ENCODE results near the genes ZSCAN20 and SFPQ.

- PRO-cap, result no peak
Observed at GRCh38 chr1:32766297-32767065, 24.9 kb downstream of the KIAA1522 start.

GRCh38 chr1:32869852-32870265 lies 853 bp downstream of the FNDC5 start:
- PRO-cap, result no peak

- PRO-cap, result no peak
Observed at GRCh38 chr1:32871486-32872011, 837 bp upstream of the FNDC5 start.

GRCh38 chr1:32925796-32926142 lies 24.6 kb upstream of the TMEM54 start:
- PRO-cap, result no peak

GRCh38 chr1:32992227-32992982 lies 27.8 kb upstream of the RNF19B start:
- PRO-cap, result no peak

- PRO-cap, result no peak
Observed at GRCh38 chr1:33017438-33017975, 19.2 kb downstream of the AK2 start.

DNA sequence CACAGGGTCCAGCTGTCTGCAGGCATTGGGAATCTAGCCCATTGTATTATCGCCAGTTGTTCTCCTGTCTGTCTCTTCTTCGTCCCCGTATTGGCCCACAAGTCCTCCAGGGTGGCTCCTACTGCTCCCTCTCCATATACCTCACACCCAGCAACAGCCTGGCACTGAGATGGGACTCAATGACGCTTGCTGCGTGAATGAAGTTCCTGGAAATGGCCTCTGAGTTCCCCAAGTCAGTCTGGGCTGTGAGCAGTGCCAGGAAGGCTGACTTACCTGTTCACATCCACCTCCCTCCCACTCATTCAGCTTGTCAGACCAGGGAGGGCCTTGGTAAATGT lies 14.4 kb downstream of the TRIM62 start:
- PRO-cap, result no peak

GRCh38 chr1:33342139-33343033 lies 21.5 kb upstream of the A3GALT2 start:
- PRO-cap, result bidirectional peak, plus-strand start at chr1:33342568, minus-strand start at chr1:33342428

- PRO-cap, result no peak
Observed at GRCh38 chr1:33466201-33466400, 6.3 kb upstream of the ZSCAN20 start.

DNA sequence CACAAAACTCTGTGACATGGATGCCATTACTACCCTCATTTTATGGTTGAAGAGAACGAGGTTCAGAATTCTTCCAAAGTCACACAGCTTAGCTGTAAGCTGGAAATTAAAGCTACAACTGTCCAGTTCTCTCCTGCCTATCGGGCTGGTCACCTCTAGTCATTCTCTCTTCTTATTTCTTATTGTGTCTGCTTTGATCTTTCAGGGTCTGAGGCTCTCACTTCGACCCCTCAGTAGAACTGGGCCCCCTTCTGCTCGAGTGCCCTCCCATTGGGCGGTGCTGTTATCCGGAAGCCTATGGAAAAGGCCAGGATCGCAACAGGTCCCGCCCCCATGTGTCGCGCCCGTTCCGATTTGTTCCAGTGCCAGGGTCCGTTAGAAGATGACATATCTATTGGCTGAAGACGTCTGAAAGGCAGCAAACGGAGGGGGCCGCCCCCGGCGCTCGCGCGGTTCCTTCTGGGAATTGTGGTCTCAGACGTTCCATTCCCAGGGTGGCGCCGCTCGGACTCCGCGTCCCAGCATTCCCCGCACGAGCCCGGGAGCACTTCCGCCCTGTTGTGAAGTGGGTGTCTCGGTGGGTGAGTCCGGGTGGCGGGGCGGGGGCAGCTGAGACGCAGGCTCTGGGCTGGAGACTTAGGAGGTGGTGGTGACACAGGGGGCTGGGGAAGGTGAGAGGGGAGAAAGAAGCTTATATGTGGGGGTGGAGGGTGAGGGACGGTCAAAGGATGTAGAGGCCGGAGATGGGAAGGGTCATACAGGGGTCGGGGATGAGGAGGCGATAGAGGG lies at the start of gene ZSCAN20:
Gene ZSCAN20 (plus strand): TSS at position 535 of the 789 bp plus-strand sequence.
- PRO-cap, result bidirectional peak, plus-strand start at position 486 of the sequence, minus-strand start at position 241 of the sequence

- PRO-cap, result no peak
Observed at GRCh38 chr1:34621890-34622232, 133.0 kb upstream of the GJB5 start.

- PRO-cap, result bidirectional peak, plus-strand start at chr1:34851680, minus-strand start at chr1:34851656
Observed at GRCh38 chr1:34851445-34851809, 8.1 kb downstream of the SMIM12 start.

- PRO-cap, result no peak
Observed at GRCh38 chr1:35177734-35178627, 15.0 kb downstream of the SFPQ start.

- PRO-cap, result no peak
Observed at GRCh38 chr1:35180248-35180673, 12.7 kb downstream of the SFPQ start.

DNA sequence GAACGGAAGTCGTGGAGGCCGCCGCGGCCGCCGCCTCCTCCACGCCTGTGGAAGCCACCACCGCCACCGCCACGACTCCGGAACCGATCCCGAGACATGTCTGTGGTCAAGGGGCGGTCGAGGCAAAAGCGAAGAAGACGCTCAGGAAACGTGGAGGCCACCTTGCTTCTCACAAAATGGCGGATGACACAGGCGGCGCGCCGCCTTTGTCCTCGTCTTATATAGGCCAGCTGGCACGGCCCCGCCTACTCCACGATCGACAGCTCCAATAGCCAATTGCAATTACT lies at the start of gene SFPQ:
Gene SFPQ (minus strand): TSS at position 194 of the 287 bp plus-strand sequence.
- PRO-cap, result bidirectional peak, plus-strand start outside the sequence, minus-strand start at position 194 of the sequence

GRCh38 chr1:35357318-35357896 lies 88.9 kb downstream of the ZMYM4 start:
- PRO-cap, result no peak

GRCh38 chr1:35398808-35399247 lies 130.3 kb downstream of the ZMYM4 start:
- PRO-cap, result no peak

DNA sequence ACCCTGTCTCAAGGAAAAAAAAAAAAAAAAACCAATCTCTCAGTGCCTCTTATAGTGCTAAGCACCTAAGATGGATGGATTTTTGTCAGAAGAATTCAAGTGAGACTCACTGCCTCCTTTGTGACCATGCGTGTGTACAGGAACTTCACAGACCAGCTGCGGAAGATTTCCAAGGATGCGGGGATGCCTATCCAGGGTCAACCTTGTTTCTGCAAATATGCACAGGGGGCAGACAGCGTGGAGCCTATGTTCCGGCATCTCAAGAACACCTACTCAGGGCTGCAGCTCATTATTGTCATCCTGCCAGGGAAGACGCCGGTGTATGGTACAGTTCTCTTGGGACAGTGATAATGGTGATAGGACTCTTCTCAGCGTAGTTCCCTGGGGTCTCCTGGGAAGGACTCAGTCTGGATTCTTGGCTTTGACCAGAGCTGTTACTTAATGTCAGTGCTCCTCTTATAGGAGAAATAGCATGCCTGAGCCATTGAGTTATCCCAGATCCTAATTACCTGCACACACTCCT lies 23.8 kb downstream of the AGO1 start:
- PRO-cap, result no peak

GRCh38 chr1:35931500-35931716 lies 503 bp downstream of the AGO3 start:
- PRO-cap, result bidirectional peak, plus-strand start at chr1:35931835, minus-strand start at chr1:35931597

GRCh38 chr1:36023338-36023843 lies 60.5 kb upstream of the TEKT2 start:
- PRO-cap, result no peak